ENCODE measurements around a stretch of chr7.

DNA sequence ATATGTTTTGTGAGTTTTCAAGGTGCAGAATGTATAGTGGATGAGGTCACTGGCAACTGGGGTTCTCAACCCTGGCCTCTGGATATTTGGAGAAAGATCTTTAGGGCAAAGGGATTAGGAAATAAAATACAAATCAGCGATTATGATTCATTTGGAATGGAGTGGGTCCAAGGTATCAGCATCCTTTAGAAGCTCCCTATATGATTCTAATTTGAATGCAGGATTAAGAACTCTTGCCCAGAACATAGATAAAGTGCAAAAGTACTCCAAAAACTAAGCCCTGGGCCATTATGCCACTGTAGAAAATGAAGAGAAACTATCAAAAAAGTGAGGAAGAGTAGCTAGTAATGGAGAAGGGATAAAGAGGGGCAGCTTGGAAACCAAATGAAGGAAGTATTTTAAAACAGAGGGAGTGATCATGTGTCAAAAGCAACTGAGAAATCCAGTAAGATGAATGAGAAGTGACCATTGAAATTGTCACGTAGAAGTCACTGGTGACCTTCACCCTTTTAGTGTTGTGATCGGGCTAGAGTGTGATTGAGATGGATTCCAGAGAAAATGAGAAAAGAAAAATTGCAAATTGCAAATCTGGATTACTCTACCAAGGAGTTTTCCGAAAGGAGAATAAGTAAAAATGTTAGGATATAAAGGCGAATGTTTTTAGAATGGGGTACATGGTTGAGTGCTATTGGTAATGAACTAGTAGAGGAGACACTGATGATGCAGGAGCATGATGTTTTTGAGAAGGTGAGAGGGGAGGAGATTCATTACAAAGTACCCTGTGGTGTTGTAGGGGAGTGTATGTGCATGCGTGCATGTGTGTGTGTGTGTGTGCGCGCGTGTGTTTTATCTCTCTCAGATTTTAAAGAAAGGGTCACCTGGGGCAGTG, 74.9 kb downstream of the MDFIC start:
- PRO-cap, result no peak

- PRO-cap, result no peak
Observed at GRCh38 chr7:115477412-115477815, 553.1 kb downstream of the TFEC start.

DNA sequence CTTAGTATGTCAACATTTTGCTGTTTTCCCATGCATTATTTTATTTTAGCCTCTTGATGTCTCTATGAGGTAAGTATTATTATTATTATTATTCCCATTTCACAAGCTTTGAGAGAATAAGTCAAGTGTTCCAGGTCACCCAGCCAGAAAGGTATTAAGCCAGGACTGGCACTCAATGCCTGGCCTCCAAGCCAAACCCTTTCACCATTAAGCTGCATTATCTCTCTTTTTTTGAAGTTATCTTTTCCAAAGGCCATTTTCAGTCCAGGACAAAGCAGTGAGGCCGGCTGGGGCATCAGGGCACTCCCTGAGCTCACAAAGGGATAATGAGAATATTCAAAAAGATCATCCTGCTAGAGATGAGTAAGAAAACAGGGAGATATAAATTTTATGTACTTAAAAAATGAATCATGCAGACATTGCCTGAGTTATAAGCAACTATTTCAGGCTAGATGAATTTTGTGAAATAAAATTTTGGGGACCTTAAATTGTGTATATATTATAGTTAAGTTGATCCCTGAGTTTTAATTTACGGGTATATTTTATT, 51.5 kb upstream of the CAV2 start:
- PRO-cap, result no peak

- PRO-cap, result no peak
Observed at GRCh38 chr7:116503748-116504240, 4.3 kb downstream of the CAV2 start.

- PRO-cap, result no peak
Observed at GRCh38 chr7:116559043-116560011, 34.5 kb downstream of the CAV1 start.

DNA sequence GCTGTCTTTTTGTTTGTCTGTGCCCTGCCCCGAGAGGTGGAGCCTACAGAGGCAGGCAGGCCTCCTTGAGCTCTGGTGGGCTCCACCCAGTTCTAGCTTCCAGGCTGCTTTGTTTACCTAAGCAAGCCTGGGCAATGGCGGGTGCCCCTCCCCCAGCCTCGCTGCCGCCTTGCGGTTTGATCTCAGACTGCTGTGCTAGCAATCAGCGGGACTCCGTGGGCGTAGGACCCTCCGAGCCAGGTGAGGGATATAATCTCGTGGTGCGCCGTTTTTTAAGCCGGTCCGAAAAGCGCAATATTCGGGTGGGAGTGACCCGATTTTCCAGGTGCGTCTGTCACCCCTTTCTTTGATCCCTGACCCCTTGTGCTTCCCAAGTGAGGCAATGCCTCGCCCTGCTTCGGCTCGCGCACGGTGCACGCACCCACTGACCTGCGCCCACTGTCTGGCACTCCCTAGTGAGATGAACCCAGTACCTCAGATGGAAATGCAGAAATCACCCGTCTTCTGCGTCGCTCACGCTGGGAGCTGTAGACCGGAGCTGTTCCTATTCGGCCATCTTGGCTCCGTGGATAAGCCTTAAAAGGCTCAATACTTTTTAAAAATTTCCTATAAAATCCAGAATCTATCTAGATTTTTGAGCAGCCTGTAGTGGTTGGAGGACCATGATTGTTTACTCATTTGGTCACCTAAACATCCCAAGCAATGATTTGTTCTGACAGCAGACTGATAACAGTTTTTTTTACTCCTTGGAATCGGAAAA, 52.1 kb downstream of the MET start:
- PRO-cap, result no peak

DNA sequence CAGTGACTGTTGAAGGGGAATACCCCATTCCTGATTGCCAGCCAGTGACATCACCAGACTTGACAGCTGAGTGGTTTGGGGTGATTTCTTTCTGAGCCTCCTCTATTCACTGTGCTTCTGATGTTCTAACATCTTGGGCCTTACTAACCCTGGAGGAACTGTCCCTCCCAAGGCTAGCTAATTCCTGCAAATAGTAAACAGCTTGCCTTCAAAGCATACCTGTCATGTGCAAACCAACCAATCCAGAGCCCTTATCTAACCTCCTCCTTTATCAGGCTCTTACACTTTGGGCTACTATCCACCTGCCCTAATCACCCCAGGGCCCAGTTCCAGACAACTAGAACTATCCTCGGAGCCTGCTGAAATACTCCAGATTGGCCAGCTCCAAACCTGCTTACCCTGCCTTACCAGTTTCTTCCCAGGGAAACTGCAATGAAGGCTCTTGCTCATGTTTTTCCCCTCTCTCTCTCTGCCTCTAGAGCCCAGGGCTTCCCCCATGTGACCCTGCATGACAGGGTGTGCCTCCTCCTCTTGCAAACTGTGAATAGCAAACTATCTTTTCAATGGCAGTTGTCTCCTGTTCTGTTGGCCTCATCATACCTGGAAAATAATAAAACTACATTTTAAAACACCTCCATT, 81.5 kb upstream of the CAPZA2 start:
- PRO-cap, result no peak

- PRO-cap, result no peak
Observed at GRCh38 chr7:116805030-116805546, 57.3 kb upstream of the CAPZA2 start.

- PRO-cap, result no peak
Observed at GRCh38 chr7:117689365-117689923, 183.8 kb downstream of the CTTNBP2 start.

DNA sequence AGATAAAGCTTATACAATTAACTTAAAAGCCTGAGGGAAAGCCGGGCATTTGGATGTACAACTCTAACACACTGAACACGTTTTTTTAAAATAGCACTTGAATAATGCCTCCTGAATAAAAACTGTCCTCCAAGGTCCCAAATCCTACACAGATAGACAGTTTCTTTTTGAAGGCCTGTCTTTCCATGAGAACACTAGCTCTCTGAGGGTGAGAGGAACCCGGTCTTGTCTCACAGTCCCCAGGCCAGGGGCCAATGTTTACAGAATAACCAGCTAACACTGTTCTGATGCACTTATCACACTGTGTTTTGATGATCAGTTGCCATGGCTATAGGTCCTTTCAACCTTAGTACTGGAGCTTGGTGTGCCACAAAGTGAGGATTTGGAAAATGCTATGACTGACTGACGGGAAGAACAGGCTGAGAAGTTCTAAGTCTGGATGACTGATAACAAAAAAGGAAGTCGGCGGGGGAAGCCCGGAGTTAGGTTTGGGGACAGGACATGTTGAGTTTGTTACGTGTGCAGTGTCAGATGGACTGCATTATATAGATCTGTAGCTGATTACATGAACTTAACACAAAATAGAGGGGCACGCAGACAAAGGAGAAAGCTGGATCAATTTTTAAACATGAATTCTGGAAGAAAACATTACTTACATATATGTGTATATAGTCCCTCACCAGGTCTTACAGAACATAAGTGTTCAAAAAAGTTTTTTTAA, 141.8 kb downstream of the CTTNBP2 start:
- PRO-cap, result no peak

- PRO-cap, result no peak
Observed at GRCh38 chr7:117751825-117752151, 121.5 kb downstream of the CTTNBP2 start.

DNA sequence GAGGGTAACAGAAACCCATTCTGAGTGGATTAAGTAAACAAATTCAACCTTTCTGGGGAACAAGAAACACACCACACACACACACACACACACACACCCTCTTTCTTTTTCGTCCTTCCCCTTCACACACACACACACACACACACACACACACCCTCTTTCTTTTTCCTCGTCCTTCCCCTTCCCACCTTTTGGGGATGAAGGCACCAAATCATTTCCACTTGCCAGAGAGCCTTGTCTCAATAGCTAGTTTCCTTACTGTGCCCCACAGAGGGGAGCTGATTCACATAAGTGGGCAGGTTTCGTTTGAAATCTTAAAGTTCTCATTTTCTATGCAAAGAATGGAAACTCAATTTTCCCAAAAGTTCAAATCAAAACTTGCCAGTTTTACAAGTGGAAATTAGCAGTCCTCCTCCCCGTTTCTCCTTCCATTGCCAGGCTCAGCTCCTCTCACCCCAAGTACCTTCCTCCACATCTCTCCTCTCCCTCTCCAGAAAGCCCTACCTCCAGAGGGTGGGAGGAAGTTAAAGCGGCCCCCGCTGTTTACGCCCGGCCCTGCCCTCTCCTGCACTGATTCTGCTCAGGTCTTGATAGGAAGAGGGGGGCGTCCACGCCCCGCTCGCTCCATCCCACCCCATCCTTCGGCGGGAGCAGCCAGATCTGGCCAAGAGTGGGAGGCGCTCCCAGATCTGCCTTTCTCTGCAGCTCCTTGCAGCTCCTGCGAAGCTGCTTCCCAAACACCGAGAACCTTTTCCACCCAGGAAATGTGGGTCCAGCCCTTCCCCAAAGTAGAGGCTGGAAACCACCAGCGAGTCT, 1.3 kb downstream of the CTTNBP2 start:
- PRO-cap, result bidirectional peak, plus-strand start at position 657 of the sequence, minus-strand start at position 492 of the sequence

DNA sequence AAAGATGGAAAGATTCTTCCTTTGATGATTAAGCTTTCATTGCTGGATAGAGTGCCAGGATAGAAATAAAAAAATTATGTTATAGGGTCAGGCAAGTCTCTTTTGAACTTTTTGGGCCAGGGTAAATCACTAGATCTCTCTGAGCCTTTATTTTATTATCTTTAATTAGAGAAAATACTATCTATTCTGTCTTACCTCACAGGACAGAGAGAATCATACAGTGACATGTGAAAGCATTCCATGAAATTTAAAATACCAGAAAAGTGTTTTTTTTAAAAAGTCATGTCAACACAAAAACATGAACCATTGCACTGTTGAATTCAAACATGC, 126.5 kb upstream of the CTTNBP2 start:
- PRO-cap, result no peak

- PRO-cap, result no peak
Observed at GRCh38 chr7:120987501-120988170, 875 bp upstream of the CPED1 start.

GRCh38 chr7:120990447-120991387, 2.2 kb downstream of the CPED1 start:
- PRO-cap, result unidirectional peak, plus-strand start at chr7:120991008

GRCh38 chr7:121069428-121069636, 80.8 kb downstream of the CPED1 start:
- PRO-cap, result no peak

GRCh38 chr7:121073114-121073911, 84.8 kb downstream of the CPED1 start:
- PRO-cap, result no peak

DNA sequence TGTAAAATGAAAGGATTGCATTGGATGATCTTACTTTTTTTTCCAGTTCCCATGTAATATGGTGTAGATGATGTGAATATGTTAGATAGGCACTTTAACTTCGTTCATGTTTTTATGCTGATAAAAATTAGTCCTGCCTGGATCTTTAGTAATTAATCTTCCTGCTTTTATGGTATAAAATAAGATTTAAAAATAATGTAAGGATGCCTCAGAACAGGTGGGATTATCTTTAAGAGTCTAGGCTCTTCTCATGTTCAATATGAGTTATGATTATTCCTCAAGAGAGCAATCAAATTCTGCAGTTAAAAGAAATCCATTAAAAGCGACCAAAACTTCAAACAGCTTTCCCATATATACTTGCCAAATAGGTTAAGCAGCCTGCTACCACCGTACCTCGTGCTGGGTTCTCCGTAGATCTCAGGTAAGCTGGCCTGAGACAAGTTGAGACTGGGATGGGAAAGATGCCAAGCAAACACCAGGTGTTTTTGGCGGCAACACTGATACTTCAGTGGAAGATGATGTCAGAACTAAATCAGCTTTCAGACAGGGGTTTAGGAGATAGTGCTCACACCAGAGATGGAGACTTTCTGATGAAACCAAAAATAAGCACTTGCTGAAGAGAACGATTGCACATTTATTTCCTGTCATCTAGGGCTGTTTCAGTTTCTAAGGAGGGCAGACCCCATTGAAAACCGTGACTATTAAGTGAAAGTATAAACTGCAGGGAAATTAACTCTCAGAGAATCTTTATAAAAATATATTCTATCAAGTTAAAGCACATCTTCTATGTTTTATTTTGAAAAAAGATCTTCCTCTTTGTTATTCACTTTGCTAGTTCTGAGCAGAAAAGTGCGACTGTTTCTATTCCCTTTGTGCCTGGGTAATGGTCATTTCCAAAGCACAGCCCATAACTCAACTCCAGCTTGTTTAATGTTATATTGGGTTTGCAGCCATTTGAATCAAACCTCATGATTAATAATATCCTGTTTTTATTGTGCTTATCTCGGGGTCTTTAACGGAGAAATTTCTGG, 149.7 kb downstream of the CPED1 start:
- PRO-cap, result no peak

- PRO-cap, result no peak
Observed at GRCh38 chr7:121383998-121384853, 11.9 kb downstream of the FAM3C start.

- PRO-cap, result no peak
Observed at GRCh38 chr7:121438331-121439022, 42.4 kb upstream of the FAM3C start.

Measured in anterior vena cava (tissue), 1 donor.